Bronchial lymph node (tissue), 1 donor: ENCODE results near the genes UBLCP1 and WWC1.

DNA sequence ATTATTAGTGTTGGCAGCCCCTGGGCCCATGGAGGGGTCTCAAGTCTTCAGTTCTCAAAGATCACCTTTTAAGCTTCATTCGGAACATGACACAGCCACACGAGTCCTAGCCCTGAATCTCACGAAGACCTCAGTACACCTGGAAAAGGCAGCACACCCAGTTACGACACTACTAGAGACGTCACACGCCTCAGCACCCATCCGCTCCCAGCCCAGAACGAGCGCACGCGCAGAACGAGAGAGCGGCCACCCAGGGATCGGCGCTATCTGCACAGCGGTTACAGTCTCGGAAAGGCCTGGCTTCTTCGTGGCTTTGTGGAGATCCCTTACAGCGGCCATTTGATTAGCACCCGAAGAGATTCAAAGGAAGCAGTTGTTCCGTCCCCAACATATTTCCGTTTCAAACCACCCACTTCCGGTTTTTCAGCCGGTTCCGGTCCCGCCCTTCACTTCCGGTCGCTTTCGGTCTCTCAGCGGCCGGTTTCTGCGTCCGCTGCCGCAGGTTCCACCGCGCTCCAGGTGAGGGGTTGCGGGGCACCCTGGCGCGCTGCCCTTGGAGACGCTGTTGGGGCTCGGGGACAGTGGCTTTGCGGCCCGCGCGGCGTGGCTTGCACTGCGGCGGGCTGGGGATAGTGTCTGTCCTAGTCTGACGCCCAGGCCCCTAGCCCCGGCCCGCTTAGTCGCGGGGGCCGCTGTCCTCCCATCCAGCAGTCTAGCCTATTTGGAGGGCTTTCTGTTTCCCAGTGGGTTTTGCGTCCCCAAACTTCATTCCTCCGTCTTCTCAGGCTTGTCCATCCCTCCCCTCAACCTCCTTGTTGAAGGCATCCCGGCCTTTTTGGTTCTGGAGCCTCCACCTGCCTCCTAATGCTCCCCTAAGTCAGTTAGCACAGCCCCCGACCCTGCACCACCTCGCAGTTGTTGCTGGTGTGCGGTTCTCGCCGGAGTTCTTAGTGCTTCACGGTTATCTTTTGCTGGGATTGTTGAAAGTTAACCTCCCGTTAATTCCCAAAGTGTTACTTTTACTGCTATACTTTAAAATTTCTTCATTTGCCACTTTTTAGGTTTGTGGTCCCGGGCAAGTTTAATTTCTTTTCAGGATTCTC lies at the start of gene UBLCP1:
TSS of gene UBLCP1 (plus strand) at position 449 of the 1,103 bp plus-strand sequence.
- PRO-cap, result bidirectional peak, plus-strand start at position 237 of the sequence, minus-strand start at position 120 of the sequence; bidirectional peak, plus-strand start at position 480 of the sequence, minus-strand start at position 397 of the sequence

DNA sequence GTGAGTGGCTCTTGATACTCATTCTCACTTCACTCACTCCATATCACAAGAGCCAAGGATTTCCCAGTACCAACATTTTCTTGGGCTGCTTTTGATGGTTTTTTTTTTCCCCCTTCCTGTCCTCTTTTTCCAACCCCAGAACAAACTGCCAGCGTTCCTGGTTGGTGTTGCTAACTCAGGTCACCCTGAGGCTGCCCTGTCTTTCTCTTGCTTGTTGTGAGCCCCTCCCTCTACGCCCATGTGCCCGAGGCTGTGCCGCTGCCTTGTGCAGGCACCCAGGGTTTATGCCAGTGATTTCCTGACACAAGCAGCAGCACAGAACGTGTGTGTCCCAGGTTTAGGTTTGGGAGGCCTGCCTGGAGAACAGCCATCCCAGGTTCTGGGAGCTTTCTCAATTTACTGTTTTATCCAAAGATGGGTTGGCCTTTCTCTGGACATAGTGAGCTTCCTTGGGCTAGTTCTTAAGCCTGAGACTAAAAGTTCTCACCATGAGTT lies 53.8 kb downstream of the TTC1 start:
- PRO-cap, result no peak

- PRO-cap, result no peak
Observed at GRCh38 chr5:160262532-160263208, 33.4 kb downstream of the FABP6 start.

DNA sequence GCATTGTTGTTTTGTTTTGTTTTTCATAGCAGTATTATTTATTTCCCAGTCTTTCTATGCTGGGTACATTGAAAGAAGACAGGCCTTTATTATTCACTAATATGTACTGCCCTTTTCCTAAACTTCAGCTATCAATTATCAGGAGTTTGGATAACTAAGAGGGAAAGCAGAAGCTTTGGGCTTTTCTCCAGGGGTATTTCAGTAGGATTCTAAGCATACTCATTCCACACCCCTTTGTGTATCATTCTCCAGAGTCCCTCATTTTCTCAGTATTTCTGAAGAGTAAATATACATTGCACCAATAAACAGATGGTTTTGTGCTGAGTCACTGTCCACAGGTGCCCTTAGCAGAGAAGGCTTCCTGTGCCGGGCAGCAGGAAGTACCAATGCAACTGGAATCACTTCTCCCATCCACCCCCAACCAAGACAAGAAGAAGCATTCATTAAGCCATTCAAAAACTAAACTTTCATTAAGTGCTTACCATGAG lies 3.5 kb upstream of the CCNJL start:
- PRO-cap, result no peak

- PRO-cap, result bidirectional peak, plus-strand start at chr5:160459406, minus-strand start at chr5:160459242
Observed at GRCh38 chr5:160459057-160459589, 37.5 kb downstream of the PTTG1 start.

- PRO-cap, result no peak
Observed at GRCh38 chr5:160469012-160469985, 47.6 kb downstream of the PTTG1 start.

DNA sequence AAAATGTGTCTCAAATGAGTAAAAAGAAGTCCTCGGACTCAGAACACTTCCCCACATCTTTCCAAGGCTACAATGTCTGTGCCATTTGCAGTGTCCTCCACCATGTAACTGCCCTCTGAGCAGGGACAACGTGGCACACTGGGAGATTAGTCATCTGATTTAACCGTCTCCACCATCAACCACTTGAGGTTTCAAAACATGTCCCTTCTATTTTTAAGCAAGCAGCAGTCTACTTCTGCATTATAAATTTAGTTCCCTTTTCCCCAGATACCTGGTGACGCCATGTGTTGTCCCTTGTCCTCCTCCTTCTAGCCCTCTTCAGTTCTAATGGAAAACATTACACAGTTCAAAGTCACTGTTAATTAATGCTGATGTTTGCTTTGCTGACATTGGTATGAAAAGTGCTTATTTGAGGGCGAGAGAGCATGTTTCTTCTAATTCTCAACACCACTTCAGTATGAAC lies 52.8 kb downstream of the ATP10B start:
- PRO-cap, result unidirectional peak, minus-strand start at position 110 of the sequence

- PRO-cap, result no peak
Observed at GRCh38 chr5:160924261-160924705, 72.3 kb upstream of the ATP10B start.

DNA sequence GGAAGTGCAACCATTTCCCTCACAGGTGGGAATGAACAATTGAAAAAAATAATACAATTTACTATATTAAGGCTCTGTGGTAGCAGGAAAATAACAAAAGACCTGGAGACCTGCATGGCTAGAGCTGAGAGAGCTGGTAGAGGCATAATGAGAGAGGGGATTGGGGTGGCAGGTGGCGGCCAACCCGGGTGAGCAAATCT lies 86.7 kb upstream of the ATP10B start:
- PRO-cap, result no peak

DNA sequence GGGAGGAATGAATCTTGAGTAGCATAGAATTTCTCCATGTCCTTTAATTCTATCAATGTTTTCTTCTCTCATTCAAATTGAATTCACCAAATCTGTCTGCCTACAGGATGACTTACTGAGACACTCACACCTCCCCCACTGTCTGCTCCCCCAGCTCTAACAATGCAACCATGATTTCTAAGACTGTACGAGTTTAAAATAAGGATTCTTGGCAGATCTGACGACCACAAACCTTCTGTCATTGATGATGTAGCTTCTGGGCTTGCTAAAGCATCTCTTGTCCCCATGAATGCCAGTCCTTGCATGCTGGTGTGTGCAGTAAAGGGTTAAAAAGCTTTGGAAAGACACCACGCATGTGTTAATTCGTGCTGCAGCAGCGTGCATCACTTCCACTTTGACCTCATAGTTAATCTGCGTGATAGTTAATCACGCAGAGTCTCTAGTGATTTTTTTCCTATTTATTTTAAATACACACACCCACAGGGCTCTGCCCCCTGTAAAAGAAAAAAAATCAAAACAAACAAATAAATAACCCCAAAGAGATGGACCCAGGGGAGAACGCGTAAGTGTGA lies 407 bp upstream of the GABRG2 start:
- PRO-cap, result no peak

DNA sequence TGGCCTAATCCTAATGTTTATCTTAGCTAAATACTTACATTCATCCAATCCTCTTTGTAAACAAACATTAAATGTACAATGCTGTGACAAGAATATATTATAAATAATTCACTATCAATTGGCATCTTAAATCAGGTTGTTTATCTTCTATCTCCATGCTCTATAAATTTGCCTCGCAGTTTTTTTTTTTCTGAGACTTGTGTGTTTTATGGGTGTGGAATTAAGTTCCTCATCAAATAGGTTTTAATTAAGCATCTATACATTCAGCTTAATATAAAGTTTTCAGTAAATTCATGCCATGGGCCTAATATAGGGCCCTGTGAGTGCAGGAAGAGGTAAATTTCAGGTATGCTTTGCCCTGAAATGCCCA lies 90.6 kb downstream of the GABRG2 start:
- PRO-cap, result unidirectional peak, minus-strand start at position 188 of the sequence

- PRO-cap, result unidirectional peak, minus-strand start at chr5:166084499
Observed at GRCh38 chr5:166084444-166084696, 894.5 kb upstream of the TENM2 start.

GRCh38 chr5:167754768-167755387 lies 536.6 kb upstream of the WWC1 start:
- PRO-cap, result no peak

GRCh38 chr5:167952523-167953052 lies 338.9 kb upstream of the WWC1 start:
- PRO-cap, result no peak

DNA sequence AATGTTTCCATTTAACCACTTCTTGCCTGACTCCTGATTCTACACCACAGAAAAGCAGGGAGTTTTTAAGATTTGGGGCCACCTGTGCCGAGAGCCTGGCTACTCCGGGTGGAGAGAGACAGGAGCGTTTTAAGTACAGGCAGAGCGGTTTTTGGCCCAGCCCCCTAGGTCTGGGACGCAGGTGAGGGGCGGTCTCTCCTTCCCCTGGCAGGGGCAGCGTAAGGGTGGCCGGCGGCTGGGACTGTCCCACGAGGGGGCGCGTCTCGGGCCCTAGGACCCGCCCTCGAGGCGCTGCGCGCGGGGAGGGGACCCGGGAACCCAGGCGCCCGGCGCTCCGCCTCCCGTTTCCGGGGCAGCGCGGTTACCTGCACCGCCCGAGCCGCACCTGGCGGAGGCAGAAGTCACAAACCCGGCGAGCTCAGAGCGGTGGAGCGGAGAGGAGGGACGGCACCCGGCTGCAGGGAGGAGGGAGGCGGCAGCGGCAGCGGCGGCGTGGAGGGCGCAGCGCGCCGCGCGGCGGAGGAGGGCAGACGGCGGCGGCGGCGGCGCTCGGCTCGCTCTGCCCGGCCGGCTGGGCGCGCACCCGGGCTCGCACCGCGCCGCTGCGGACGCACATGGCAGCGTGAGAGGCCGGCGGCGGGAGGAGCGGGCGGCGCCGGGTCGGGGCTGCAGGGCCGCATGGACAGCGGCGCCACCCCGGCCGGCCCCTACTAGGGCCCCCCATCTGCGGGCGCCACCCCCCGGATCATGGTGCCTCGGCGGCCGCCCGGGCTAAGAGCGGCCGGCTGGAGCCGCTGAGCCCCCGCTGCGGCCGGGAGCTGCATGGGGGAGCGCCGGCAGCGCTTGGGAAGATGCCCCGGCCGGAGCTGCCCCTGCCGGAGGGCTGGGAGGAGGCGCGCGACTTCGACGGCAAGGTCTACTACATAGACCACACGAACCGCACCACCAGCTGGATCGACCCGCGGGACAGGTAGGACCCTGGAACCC lies at the start of gene WWC1:
TSS of gene WWC1 (plus strand) at position 344 of the 987 bp plus-strand sequence.
- PRO-cap, result unidirectional peak, plus-strand start at position 421 of the sequence

DNA sequence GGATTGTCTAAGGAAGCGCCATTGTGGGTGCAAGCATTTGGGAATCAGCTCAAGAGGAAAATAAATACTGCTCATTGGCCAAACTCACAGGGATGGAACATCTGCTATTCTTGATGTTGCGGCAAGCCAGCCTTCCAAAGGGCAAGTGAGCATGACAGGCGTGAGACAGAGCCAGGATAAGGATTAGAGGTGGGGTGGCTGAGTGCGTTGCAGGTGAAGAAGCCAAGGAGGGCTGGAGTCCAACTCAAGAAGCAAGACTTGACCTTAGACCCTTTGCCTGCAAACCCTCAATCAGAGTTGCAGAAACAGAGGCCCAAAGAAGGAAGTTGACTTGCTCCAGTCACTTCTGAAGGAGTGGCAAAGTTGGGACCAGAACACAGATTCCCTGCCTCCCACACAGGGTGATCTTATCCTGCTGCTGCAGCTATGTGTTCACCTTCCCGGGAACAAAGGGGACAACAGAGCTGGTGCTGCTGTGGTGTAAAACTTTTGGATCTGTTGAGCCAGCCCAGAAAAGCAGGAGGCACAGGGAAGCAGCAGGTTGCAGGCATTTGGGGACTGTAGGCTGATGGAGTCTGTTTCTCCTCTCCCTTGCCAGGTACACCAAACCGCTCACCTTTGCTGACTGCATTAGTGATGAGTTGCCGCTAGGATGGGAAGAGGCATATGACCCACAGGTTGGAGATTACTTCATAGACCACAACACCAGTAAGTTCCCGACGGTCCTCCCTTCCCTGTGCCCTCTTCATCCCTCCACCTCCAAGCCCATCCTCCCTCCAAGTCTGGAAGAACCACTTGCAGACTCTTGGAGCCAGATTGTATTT lies 79.6 kb downstream of the WWC1 start:
- PRO-cap, result no peak

DNA sequence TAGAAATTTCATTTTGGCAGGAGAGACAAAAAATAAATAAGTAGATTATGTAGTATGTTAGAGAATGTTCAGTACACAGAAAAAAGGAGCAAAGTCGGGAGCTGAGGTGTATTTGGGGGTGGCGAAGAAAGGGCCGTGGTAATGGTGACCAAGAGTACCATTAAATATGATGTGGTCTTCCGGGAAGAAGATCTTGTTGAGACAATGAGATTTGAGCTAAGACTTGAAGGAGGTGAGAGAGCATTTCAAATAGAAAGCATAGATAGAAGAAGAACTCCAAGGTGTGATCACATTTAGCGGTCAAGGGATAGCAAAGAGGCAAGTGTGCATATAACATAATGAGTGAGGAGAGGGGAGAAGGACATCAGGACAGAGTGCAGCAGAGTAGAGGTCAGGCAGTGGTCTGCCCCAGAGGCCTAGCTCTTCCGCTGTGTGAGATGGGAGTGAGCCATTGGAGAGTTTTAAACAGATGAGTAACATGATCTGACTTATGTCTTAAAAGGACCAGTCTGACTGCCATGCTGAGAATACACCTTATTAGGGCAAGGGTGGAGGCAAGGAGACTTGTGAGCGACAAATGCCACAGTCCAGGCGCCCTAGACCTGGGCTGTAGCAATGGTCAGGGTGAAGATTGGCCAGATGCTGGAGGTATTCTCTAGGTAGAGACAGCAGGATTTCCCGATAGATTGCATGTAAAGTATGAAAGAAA lies 82.9 kb downstream of the WWC1 start:
- PRO-cap, result no peak

DNA sequence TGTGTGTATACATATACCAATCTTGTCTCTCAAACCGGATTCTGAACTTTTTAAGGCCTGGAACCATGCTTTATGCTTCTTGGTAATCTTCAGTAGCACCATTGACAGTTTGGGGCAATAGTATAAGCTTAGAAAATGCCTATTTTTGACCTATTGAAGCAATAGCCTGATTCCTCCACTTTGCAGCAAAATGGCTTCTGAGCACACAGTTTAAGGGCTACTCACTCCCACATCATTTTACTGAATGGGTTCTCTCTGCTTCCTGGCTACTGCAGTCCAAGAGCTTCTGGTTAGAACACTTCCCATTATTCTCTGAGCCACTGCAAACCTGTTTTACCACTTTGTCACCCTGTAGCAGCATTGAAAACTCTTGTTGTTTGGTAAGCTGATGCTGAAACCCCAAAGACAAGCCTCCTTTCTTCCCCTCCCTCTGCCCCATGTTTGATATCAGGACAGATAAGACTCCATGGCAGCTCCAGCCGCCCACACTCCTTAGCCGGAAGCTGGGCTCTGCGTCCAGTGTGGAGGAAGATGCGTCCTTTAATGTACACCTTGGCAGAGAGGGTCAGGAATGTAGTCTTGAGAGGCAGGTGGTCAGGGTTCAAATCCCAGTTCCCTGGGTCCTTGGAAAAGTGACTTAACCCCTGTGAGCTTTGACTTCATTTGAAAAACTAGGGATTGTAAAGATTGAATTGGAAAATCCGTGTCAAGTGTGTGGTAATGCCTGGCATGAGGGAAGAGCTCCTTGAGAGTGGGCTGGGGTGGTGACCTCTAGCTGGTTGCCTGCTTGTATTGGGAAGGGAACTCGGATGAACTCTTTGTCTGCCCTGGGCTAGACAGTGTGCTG lies 84.3 kb upstream of the RARS1 start:
- PRO-cap, result no peak

DNA sequence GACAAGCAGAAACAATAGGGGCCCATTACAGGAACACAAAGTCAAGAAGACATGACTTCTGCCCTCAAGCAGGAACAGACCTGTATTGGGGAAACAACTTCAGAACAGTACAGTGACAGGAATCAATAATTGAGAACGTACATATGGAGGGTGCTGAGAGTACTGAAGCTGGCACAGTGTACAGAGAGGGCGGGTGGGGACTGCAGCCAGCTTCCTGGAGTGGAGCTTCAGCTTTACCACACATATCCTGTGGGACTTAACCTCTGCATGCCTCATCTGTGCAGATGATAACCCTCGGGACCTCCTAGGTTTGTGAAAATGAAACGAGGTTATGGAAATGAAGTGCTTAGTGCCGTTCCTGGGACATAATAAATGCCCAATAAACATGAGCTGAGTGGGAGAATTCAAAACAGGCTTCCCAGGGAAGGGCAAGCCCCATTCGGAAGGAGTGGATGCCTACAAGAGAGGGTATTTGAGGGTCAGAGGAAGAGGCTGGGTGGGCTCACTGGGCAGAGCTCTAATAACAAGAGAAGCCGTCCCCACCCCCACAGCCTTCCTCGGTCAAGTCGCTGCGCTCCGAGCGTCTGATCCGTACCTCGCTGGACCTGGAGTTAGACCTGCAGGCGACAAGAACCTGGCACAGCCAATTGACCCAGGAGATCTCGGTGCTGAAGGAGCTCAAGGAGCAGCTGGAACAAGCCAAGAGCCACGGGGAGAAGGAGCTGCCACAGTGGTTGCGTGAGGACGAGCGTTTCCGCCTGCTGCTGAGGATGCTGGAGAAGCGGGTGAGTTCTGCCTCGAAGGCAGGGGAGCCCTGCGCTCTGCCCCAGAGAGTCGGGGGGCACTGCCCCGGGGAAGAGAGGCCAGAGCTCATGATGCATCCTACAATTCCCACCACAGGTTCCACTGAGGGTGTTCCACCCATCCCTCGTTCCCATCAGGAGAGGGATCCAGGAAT lies 21.8 kb upstream of the RARS1 start:
- PRO-cap, result no peak

DNA sequence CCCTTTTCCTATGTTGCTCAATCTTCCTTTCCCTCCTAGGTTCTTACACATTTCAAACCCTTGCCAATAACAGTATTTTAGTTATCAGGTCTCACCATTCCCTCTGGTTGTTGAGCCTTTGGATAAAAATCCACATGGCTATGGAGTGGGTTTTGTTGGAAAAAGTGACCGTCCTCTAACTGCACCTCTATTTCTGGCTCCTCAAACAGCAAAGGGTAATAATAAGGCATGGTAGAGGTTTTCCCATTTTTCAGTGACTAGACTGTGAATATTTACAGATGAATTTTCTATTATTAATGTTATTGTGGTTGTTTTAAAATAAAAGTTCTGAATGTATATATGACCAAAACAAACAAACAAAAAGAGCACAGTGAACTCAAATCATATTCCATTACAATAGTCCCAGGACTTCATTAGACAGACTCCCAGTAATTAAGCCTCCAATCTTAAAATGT lies 22.7 kb downstream of the PANK3 start:
- PRO-cap, result no peak